Colic lymph node (tissue), 1 donor: Measurements from ENCODE around the genes SASH3, BCORL1 and RAB33A.

DNA sequence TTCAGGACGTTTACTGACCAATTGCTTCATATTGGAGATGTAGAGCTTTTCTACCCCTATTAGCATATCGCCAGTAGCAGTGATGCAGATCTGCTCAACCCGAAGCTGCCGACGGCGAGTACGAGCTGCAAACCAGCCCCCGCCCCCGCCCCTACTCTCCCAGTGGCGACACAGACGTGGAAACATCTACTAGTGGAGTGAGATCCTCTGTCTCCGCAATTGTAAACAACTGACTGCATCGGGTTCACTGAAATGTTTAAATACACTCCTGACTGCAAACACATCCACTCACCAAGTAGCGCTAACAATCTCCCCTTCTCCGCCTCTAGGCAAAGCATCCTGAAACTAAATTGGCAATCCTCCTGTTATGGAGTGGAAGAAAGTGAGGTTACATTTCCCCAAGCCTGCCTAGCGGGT lies 117.2 kb upstream of the TEX13C start:
- PRO-cap = no peak

GRCh38 chrX:129540611-129541258 lies 676 bp downstream of the OCRL start:
- PRO-cap = no peak

GRCh38 chrX:129577442-129577923 lies 37.4 kb downstream of the OCRL start:
- PRO-cap = no peak

- PRO-cap = no peak
These were observed 20.1 kb upstream of the SASH3 start for GRCh38 chrX:129759399-129760375.

DNA sequence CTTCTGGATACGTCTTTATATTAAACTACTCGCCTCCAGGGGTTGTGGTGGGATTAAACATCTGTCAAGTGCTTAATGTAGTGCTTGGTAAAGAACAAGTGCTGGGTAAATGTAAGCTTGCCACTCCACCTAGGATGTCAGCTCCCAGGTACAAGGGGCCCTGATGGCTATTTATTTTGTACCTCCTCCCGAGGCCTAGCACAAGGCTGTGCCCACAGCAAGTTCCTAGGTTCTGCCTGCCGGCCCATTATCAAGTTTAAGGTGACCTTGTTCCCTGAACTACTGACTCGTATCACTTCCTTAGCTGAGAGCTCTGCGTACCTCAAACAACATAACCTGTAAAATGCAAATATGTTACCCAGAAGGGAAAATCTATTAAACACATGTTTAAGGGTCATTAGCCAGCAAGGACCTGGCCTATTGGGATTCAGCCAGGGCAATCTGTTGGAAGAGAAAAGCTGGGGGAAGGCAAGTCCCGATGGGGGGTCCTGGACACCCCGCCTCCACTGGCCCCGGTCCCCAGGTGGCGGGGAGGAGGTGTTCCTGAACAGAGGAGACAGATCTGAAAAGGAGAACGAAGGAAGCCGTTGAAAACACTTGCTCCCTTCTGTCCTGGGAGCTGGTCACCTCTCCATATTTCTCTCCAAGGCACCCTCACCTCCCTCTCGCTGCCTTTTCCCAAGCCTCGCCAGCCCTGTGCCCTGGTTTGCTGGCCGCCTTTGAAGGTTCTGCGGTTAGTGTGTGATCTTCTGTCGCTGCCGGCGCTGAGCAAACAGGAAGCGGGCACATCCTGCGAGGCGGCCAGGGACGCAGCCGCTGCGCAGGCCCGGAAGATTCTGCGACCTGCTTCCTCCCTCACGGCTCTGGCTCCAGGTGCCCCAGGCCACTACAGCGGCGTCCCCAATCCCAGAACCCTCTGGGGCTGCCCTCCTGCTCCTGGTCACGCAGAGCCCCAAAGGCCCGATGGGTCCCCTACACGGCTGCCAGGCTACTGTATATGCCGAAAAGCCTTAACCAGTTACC lies 2.8 kb upstream of the SASH3 start:
- PRO-cap = bidirectional peak, plus-strand start at position 378 of the sequence, minus-strand start at position 284 of the sequence; bidirectional peak, plus-strand start at position 832 of the sequence, minus-strand start at position 721 of the sequence

GRCh38 chrX:129779562-129780267 lies at the start of gene SASH3:
Gene SASH3, plus strand, starts transcription at chrX:129779949.
- PRO-cap = bidirectional peak, plus-strand start at chrX:129779963, minus-strand start at chrX:129779814

DNA sequence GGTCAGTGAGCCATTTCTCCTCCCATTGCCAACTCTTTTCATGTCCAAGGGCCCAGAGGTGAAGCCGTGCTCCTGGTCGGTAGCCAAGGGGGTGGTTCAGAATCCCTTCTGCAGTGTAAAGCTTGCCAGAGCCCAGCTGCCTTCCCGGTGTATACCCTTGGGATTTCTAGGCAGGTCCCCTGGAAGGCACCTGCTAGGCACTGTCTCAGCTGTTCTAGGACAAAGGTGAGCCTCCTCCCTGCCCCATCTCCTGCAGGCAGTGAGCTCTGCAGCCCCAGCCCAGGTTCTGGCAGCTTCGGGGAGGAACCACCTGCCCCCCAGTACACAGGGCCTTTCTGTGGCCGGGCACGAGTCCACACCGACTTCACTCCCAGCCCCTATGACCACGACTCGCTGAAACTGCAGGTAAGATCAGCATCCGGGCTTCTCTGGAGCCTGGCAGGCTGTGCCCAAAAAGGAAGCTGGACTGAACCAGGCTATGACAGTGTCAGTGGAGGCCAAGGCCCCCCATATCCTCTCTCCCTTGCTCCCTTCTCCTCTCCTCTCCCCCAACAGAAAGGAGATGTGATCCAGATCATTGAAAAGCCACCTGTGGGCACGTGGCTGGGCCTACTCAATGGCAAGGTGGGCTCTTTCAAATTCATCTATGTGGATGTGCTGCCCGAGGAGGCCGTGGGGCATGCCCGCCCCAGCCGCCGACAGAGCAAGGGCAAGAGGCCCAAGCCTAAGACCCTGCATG lies 12.5 kb downstream of the SASH3 start:
- PRO-cap = no peak

GRCh38 chrX:129830869-129831242 lies 12.8 kb downstream of the ZDHHC9 start:
- PRO-cap = no peak

- PRO-cap = bidirectional peak, plus-strand start at chrX:129932414, minus-strand start at chrX:129932195
These were observed 26.2 kb downstream of the UTP14A start for GRCh38 chrX:129932038-129932618.

DNA sequence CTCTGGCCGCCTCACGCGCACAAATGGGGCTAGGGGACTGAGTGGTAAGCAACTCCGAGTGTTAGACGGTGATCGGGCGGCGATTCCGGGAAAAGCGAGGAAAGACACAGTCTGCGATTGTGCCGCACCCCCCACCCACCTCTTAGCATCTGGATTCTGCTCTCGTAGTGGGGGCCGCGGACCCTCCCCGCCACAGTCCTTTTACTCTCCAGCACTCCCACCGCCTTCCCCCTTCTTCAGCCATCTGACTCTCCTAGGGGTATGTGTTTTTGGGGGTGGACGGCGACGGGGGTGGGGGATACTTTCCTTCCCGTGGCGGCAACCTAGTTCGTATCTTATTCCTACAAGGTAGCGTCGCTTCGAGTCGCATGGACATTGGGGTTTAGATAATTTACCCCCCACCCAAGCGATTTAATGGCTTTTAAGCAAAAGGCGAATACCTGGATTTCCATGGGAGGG lies 1.3 kb upstream of the BCORL1 start:
- PRO-cap = no peak

DNA sequence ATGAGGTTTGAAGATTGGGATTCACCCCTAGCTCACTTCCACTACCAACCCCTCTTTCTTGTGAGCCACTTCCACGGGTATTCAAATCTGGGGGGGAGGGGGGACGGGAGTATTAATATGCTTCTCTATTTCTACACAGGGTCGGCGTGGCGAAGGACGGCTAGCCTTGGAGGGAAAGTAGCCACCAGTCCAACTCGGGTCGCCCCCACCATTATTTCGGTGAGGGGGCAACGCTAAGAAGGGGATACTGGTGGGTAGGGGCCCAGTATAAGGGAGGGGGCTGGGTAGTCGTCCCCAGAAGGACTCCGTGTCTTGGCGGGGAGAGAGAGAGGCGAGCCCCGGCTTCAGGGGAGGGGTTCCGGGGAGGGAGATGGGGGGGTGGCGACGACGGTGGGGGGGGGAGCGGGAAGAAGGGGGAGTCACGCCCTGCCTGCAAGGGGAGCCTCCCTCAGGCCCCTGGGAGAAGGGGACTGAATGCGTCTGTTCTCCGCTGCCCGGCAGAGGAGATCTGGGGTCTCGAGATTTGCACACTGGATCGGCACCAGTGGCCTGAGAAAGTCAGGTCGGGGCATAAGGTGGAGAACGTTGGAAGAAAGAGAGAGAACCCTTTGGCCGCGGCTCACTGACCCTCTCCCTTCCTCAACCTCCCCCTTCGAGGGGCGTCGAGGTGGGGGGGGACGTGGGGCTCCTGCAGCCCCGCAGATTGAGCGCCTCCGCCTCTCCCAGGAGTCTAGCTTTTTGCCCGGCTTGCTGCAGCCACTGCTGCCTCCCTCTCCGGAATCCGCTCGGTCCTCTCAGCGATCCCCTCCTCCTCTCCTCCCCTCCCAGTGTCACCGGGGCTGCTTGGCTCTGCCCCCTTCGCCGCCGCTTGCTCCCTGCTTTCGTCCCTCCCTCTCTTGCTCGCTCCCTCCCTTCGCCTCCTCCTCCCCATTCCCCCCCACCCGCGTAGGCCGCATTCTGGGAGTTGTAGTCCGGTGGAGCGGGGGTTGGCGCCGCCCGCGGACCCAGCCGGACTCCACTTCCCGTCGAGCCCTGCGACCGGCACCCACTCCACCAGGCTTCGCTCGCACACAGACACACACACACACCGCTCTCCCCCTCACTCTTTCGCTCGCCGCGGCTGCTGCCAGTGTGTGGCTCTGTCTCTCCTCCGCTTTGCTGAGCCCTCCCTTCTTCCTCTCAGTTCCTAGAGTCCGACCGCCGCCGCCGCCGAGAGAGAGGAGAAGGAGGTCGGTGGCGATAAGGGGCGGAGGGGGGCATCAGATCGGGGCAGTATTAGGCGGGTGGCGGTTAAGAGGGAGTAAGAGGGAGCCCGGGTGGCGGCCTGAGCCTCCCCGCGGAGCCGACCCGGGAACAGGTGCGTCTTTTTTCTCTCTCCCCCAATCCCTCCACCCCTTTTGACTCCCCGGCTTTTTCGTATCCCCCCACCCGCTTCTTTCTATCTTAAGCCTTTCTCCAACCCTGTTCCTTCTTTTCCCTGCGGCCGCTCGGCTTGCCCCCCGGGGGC lies at the start of gene BCORL1:
BCORL1 (plus strand) TSS at position 1,102 of the 1,507 bp plus-strand sequence.
- PRO-cap = bidirectional peak, plus-strand start at position 1,102 of the sequence, minus-strand start at position 796 of the sequence

- PRO-cap = unidirectional peak, plus-strand start at chrX:130024404; unidirectional peak, plus-strand start at chrX:130024460
These were observed 41.8 kb downstream of the BCORL1 start for GRCh38 chrX:130024159-130024695.

DNA sequence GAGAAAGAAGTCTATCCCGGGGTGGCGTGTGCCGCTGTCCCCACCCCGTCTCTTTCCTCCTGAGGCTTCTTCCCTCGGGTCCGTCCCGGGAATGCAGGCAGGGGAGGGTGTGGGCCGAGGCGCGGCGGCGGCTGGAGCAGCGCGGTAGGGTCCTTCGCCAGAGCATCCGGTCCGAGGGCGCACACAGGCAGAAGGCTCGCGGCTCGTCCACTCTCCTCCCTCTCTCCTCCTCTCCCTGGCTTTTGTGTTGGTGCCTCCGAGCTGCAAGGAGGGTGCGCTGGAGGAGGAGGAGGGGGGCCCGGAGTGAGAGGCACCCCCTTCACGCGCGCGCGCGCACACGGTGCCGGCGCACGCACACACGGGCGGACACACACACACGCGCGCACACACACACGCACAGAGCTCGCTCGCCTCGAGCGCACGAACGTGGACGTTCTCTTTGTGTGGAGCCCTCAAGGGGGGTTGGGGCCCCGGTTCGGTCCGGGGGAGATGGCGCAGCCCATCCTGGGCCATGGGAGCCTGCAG lies at the start of gene RAB33A:
RAB33A (plus strand) TSS at position 389 of the 525 bp plus-strand sequence.
- PRO-cap = unidirectional peak, plus-strand start at position 160 of the sequence

DNA sequence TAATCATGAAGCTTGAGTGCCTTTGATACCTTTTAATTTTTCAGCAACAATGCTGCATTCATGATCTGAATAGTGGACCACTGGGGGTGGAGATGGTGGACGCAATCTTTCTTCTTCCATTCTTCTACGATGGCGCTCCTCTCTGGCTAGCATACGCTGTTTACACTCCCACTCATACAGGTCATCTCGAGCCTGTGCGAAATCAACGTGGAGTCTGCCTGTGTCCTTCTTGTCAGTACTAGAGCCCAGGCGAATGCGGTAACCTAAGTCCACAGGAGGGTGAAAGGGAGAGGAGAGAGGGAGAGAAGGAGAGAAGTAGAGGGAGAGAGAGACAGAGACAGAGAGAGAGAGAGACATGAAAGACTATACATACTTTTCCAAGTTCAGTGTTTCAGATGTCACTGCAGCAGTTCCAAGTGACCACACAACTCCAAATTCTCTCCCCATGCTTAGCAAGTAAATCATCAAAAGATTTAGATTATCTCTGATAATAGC lies 233.0 kb downstream of the ENOX2 start:
- PRO-cap = no peak

GRCh38 chrX:130827531-130827989 lies 75.4 kb downstream of the ENOX2 start:
- PRO-cap = no peak

DNA sequence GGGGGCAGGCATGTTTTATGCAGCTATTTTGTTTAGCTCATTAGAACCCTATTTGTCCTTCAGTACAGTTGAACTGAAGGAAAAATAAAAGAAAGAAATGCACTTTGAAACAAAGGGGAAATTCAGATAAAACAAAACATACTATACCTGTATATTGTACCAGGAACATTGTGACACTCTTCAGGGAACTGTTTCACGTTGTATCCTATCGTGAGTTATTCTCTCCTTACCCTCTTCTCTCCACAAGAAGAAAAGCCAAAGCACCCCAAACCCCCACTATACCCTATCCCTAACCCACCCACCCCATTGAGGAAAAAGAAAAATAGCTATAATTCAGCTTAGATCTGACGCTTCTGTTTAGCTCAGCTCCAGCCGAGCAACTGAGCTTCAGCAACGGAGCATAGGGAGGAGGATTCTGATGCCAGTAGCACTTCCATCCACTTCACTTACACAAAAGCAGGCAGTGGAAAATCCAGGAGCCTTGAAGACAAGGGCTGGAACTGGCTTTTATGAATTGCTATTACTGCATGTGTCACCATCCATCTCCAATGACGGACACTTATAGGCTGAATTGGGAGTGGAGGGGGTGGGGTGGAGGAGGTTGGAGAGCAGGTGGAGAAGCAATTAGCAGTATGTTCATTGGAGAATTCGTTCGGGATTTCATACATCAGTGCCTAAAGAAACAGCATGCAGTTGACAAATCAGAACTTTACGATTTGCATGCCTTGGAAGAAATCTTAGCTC lies 15.8 kb downstream of the ENOX2 start:
- PRO-cap = no peak

GRCh38 chrX:130895459-130895658 lies 7.7 kb downstream of the ENOX2 start:
- PRO-cap = no peak

DNA sequence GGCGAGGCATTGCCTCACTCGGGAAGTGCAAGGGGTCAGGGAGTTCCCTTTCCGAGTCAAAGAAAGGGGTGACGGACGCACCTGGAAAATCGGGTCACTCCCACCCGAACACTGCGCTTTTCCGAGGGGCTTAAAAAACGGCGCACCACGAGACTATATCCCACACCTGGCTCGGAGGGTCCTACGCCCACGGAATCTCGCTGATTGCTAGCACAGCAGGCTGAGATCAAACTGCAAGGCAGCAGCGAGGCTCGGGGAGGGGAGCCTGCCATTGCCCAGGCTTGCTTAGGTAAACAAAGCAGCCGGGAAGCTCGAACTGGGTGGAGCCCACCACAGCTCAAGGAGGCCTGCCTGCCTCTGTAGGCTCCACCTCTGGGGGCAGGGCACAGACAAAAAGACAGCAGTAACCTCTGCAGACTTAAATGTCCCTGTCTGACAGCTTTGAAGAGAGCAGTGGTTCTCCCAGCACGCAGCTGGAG lies 56.1 kb upstream of the ENOX2 start:
- PRO-cap = no peak

- PRO-cap = no peak
These were observed 34.9 kb downstream of the OR13H1 start for GRCh38 chrX:131578429-131579460.

DNA sequence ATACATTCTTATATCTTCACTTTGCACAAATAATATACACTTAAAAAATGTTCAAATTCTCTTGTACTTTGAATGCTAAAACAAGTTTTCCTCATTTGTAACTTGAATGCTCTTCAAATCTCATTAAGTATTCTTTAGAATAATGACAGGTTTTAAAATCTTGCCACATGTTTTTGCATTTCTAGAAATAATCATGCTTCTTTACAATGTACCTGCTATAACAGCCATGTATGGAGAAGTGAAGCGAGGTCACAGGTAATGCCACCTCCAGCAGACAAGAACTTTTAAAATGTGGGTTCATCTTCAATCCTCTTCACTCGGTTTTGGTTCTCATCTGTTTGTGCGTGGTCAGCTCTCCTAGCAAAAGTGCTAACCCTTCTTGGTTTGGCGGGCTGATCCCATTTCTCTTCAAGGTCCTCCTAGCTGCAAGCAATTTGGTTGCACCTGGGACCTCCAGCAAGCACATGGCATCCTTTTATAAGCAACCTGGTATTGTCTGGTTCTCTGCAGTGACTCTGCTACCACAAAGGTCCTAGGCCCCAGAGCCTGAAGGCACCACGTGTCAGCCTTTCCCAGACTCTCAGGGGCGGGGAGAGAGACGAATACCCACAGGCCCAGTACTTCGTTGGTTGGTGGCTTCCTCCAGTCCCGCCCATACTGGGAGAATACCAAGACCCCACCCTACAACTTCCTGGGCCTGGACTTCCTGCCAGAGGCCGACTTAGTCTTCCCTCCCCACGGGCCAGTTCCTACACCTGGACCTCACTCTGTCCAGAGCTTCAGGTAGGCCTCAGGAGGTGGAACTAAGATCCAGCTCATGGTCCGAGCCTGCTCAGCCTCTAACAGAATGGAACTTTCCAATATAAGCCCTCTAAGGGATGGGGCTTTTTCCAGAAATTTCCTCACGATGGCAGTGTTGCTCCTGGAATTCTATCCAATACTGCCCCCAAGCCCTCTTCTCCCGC lies 192.7 kb upstream of the STK26 start:
- PRO-cap = no peak